Cardiac atrium fibroblast (primary cell): ENCODE results near the gene TINAGL1.

- RAMPAGE, long total RNA = no peak
Measured at GRCh38 chr1:29202755-29203154, 21.1 kb upstream of the SRSF4 start.

- RAMPAGE, long total RNA = no peak
Measured at GRCh38 chr1:29239149-29239779, 2.9 kb downstream of the PTPRU start.

GRCh38 chr1:29349845-29350450 is 113.6 kb downstream of the PTPRU start:
- RAMPAGE, long total RNA = no peak

- RAMPAGE, long total RNA = no peak
Measured at GRCh38 chr1:29999846-30000246, 723.5 kb downstream of the MATN1 start.

DNA sequence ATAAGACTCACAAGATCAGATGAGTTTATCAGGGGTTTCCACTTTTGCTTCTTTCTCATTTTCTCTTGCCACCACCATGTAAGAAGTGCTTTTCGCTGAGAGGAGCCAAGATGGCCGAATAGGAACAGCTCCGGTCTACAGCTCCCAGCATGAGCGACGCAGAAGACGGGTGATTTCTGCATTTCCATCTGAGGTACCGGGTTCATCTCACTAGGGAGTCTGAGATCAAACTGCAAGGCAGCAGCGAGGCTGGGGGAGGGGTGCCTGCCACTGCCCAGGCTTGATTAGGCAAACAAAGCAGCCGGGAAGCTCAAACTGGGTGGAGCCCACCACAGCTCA is 285.1 kb downstream of the MATN1 start:
- RAMPAGE, long total RNA = no peak

DNA sequence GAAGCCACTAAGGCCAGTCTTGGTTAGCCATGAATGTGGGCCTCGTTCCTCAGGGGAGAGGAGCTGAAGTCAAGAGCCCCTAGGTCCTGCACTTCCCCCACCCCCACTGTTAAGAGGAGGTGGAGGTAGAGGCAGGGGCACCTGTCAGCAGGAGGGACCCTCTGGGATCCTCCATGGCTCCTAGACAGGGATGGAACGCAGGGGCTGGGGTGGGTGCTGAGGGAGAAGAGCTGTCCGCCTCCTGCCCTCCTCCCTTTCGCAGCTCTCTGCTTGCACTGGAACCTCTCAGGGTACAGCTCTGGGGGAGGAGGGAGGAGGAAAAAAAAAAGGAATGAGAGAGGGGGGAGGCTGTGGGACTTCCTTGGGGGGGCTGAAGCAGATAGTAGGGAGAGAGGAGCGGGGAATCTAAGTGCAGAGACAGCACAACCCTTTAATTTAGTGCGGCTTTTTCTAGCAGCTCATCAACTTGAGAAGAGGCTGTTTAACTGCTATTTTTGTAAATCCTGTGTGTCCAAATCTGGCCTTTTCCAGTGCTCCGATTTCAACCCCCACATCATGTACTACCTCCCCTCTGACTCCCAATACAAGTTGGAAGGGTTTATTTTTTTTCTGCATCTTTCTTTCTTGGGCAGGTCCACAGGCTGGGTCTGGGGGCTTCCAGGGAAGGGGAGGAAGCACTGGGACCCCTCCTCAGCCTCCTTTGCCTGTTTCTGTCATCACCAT is 36.9 kb downstream of the MATN1 start:
- RAMPAGE, long total RNA = no peak

DNA sequence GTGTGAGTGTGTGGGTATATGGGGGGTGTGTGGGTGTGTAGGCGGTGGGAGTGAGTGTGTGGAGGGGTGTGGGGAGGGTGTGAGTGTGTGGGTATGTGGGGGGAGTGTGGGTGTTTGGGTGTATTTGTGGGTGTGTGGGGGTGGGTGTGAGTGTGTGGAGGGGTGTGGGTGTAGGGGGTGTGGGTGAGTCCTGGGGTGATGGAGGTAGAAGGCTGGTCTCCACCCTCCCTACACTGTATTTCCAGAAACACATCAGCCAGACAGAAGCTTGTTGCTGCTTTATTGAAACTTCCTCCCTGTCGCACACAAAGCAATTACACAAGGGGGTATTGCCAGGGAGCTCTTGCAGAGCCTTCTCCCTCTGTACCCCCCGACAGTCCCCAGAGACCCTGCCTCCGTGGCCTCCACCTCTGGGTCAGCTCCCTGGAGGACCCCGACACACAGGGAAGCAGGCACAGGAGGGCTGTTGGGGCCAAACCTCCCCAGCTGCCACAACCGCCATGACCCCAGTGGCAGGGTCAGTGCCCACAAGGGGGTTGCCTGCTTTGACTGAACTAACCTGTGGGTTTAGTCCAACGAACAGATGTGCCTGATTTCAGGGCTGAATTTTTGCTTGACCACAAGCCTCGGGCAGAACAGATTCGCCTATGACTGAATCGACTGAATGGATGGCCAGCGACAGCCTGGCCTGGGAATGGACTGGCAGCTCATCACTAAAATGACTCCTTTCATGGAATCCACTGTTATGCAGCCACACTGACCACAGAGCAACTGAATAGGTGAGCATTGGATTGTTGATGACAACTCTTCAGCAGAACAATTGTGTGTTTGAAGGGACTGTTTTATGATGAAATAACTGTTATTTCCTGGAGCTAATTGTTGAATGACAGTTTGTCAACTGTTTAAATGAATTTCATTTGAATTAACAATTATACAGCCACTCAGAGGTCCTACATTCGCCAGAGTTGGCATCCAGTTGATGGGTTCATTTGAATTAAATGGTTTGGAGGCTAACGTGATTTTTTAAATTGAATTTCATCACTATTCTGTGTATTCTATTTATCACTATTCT is 9.2 kb upstream of the MATN1 start:
- RAMPAGE, long total RNA = no peak

DNA sequence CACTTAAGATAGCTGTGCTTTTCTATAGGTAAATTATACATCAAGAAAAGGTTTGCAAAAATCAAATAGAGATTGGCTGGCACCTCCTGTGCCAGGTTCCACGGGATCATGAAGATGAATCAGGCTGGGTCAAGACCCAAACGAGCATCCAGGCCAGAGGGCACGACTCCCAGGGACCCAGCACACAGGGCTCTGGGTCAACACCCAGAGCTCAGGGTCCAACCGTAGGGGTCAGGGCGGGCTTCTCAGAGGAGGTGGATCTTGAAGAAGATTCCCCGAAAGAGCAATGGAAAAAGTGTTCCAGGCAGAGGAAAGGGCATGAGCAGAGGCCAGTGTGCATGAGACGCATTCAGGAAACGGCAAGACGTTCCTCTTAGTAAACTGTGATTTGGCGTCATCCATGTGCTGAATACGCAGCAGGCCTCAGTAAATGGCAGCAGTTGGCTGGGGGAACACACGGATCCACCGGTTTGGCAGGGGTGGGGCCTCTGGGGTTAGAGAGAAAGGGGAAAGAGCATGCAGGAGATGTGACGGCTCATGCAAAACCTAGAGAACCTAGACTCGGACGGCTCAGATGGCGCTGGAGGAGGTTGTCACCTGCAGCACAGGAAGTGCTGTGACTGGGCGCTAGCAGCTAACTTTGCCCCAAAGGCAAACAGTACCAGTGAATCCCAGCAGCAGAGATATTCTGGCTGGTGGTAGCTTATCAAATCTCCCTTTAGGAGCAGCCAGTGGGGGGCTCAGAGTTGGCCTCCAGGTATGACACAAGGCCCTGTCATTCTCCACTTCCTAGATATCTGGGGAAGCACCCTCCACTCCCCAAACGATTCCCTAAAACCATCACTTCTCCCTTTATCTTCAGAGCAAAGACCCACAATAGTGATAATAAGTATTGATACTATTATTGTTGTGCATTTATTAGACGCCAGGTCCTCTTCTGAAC is 7.9 kb downstream of the LAPTM5 start:
- RAMPAGE, long total RNA = no peak

- RAMPAGE, long total RNA = no peak
Measured at GRCh38 chr1:30778174-30779218, 20.9 kb upstream of the LAPTM5 start.

DNA sequence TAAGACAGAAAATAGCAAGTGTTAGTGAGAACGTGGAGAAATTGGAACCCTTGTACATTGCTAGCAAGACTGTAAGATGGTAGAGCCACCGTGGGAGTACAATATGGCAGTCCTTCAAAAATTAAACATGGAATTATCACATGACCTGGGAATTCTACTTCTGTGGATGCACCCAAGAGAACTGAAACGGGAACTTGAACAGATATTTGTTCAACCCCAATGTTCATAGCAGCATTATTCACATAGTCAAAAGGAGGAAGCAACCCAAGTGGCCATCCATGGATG is 22.7 kb upstream of the LAPTM5 start:
- RAMPAGE, long total RNA = no peak

DNA sequence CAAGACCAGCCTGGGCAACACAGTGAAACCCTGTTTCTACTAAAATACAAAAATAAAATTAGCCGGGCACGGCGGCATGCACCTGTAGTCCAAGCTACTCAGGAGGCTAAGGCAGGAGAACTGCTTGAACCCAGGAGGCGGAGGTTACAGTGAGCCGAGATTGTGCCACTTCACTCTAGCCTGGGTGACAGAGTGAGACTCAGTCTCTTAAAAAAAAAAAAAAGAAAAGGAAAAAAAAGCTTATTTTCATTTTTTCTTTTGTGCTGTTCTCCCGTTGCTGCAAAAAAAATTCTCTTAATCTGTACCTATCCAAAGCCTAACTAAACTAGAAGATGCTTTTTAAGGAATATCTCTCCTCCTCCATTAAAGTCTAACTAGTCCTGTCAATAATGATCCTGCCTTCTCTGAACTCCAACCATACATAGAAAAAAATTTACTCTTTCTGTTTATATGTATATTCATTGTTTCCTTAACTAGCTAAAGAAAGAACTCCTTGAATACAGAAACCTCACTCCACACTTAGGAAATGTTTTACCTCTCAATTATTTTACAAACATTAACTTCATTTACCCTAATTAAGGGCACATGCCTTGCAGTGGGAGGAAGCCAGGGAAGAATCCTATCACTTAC is 39.4 kb downstream of the PUM1 start:
- RAMPAGE, long total RNA = no peak

GRCh38 chr1:31072184-31072897 is 6.8 kb upstream of the PUM1 start:
- RAMPAGE, long total RNA = no peak

GRCh38 chr1:31154447-31155215 is 85.1 kb downstream of the NKAIN1 start:
- RAMPAGE, long total RNA = no peak

DNA sequence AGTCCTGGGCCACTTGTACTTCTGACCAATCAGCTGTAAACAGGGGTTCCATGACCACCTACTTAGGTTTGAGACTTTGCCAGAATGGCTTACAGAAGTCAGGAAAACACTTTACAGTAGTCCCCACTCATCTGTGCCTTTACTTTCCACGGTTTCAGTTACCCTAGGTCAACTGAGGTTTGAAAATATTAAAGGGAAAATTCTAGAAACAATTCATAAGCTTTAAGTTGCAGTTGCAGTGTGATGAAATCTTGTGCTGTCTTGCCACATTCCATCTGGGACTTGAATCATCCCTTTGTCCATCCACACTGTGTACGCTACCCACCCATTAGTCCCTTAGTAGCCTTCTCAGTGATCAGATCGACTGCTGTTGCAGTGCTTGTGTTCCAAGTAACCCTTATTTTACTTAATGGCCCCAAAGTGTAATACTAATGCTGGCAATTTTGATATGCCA is 30.5 kb downstream of the ZCCHC17 start:
- RAMPAGE, long total RNA = no peak

GRCh38 chr1:31348729-31349024 is 24.2 kb downstream of the FABP3 start:
- RAMPAGE, long total RNA = no peak

DNA sequence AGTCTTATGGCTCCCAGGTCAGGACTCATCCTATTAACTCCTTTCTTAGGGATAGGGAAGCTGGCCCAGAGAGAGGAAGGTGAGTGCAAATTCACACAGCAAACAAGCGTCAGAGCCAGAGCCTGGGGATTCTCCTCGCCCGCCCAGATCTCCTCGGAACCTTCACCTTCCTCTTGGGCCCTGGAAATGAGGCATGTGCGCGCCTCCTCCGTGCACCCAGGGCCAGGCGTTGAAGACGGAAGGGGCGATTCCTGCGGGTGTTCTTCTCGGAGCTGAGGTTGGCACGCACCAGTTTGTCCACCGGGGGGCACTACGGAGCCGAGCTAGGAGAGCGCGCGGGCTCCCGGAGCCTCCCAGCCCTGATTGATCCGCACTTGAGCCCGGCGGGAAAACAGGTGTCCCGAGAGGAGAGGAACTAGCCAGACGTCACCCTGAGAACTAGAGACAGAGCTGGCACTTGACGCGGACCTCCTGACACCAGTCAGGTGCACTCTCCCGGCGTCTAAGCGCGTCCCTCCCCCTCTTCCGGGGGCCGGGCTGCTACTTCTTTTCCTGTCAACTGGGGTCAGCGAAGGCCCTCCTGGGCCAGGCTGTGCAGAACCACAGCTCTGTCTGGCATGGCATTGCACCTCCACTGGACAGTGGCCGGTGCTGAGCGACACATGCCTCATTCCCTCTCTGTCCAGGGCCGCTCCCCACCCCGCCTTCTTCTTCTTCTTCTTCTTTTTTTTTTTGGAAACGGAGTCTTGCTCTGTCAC is 18.3 kb upstream of the SERINC2 start:
- RAMPAGE, long total RNA = no peak

GRCh38 chr1:31444591-31445162 is 31.7 kb downstream of the SERINC2 start:
- RAMPAGE, long total RNA = no peak

DNA sequence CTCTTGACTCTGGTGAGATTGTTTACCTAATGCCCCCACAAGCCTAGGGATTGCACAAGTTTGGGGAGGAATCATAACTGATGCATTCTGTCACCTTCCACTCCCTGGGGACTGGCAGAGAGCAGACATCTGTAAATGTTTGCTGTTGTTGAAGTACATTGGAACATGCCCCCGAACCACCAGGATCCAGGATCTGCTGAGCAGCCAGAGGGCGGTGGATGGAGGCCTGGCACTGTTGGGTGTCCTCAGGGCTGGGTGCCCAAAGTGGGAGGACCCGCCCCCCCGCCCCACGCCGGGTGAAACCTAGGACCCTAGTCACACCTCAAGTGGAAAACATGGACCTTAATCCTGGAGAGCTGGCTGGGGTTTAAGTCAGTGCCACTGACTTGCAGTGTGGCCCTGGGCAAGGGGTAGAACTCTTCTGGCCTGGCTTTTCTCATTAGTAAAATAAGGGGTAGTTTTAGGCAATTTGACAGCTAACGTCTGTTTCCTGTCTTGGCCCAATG is 32.2 kb downstream of the SERINC2 start:
- RAMPAGE, long total RNA = no peak

DNA sequence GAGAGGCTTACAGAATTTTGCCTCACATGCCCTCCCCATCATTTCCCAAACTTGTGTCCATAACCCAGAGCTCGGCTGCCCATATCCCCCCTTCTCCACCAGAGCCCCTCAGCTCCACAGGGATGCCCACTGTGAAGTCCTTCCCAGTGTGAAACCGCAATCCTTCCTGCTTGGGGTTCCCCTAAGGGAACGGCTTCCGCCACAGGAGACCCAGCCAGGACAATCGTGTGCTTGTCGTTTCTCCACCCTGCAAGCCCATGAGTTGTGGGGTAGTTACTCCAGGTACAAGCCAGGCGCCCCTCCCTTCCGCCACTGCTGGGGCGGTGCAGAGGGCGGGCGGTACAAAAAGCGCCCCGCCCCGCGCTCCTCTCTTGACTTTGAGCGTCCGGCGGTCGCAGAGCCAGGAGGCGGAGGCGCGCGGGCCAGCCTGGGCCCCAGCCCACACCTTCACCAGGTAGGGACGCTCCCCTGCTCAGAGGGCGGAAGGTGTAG is at the start of gene TINAGL1:
TINAGL1 (plus strand) TSS at position 374 of the 492 bp plus-strand sequence.
- RAMPAGE, long total RNA = start-site peak on the plus strand centred at position 386 of the sequence, 35 bp wide, 48 and 45 reads in 2 replicates

GRCh38 chr1:31582173-31583020 is 6.1 kb downstream of the TINAGL1 start:
- RAMPAGE, long total RNA = no peak